ENCODE measurements around a stretch of chr10.

DNA sequence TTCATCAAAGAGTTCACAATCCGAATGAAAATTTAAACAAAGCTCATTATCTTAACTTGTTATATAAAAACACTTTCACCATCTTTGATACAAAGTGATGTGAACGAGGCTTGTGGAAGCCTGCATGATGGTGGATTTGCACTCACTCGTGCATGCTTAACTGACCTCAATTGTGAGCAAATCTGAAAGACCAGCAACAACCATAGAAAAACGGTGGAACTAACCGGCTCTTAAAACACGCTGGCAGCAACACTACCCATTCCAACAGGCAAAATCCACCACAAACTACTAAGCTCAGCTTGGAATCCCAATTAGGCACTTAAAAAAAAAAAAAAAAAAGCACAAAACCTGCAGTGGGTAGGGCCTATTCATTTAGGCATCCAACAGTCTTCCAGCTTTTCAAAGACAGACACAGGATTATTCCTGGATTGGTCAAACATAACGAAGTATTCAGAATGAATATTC, 1.9 kb downstream of the GDI2 start:
- RRBS, result no CpG with 5 or more reads among the region's 7 CpGs

GRCh38 chr10:5895471-5896243, 5.6 kb downstream of the FBH1 start:
- RRBS, result no CpG with 5 or more reads among the region's 13 CpGs

DNA sequence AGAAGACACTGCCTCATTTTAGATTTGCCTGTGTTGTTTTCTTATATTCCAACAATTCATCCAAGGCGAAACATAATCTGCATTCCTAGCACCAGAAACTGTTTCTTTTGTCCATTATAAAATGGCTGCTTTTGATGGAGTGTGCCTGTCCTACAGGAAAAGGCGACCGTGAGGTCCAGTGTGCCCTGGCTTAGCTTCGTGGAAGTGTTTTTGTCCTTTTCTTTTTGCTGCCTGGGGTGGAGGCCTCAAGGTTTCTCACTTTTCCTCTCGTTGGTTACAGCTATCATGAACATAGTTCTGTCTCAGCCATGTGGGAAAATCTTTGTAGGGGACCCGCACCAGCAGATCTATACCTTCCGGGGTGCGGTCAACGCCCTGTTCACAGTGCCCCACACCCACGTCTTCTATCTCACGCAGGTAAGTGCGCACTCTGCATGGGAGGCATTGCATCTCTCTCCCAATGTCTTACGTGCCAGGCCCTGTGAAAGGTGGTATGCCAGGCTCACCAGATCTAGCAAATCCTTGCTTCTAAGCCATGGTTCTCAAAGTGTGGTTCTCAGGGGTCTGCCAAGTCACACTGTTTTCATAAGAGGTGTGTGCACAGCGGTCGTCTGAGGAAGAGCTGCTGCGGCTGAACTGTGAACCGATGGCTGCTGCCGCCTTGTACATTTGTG, 28.2 kb downstream of the FBH1 start:
- RRBS, result no CpG with 5 or more reads among the region's 18 CpGs

DNA sequence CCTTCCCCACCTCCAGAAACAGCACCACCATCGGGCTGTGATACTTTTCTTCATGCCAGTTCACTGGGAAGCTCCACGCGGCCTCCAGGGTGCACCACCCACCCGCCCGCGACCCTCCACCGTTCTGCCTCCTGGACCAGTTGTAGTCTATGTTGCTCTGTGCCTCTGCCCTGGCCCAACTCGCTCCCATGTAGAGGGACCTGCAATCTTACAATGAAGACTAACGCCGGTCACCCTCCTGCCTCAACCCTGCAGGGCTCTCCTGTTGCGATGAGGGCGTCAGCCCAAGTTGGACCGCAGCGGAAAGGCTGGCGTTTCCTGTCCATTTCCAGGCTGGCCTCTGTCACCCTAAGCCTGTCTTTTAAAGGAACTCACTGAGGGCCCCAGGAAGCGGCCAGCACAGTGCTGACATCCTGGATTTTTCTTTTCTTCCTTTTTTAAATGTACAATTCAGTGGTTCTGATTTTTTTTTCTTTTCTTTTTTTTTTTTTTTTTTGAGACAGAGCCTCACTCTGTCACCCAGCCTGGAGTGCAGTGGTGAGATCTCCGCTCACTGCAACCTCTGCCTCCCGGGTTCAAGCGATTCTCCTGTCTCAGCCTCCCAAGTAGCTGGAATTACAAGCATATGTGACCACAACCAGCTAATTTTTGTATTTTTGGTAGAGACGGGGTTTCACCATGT, 34.7 kb downstream of the IL15RA start:
- RRBS, result no CpG with 5 or more reads among the region's 20 CpGs

DNA sequence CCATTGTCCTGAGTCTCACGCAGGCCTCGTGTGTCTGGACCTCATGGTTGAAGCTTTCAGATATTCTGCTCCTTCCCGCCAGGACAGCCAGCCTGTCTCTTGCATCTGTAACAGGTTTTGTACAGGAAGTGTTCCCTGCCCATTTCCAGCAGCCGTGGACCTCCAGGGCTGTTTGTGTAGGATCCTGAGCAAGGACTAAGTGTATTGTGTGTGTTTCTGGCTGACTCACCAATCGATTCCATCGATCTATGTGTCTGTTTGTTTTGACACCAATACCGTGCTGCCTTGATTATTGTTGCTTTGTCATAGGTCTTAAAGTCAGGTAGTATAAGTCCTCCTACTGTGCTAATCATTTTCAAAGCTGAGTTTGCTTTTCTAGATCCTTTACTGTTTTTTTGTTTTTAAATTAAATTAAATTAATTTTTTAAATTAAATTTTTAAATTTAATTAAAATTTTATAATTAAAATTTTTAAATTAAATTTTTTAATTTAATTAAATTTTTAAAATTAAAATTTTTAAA, 8.5 kb downstream of the IL15RA start:
- RRBS, result no CpG with 5 or more reads among the region's 7 CpGs

DNA sequence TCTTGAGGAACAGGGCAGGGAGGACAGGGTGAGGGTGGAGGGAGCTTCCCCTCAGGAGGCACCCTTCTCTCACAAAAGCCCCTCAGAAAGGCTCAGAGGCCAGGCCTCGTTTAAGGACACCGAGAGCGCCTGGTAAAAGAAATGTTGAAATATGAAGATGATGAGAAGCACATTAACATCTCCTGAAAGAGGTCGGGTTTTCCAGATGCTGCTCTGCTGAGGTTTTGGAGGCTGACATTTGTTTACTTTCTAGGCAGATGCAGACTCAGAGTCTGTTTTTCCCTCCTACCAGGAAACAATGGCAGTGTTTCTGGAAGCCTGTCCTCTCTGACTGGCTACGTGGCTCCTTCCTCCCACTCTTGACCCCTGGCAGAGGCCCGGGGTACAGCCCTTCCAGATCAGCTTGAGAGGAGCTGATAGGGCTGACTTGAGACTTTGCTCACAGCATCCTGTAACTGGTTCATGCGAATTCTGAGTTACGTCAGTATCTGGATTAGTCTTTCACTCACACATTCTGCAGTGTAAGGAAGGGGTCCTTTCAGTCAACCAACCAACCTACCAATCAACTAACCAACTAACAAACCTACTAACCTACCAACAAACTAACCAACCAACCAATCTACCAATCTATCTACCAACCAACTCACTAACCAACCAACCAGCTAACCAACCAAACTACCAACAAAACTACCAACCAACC, 41.1 kb upstream of the IL15RA start:
- RRBS, result no CpG with 5 or more reads among the region's 8 CpGs

GRCh38 chr10:6143500-6143928, 54.7 kb downstream of the RBM17 start:
- RRBS, result no CpG with 5 or more reads among the region's 11 CpGs

DNA sequence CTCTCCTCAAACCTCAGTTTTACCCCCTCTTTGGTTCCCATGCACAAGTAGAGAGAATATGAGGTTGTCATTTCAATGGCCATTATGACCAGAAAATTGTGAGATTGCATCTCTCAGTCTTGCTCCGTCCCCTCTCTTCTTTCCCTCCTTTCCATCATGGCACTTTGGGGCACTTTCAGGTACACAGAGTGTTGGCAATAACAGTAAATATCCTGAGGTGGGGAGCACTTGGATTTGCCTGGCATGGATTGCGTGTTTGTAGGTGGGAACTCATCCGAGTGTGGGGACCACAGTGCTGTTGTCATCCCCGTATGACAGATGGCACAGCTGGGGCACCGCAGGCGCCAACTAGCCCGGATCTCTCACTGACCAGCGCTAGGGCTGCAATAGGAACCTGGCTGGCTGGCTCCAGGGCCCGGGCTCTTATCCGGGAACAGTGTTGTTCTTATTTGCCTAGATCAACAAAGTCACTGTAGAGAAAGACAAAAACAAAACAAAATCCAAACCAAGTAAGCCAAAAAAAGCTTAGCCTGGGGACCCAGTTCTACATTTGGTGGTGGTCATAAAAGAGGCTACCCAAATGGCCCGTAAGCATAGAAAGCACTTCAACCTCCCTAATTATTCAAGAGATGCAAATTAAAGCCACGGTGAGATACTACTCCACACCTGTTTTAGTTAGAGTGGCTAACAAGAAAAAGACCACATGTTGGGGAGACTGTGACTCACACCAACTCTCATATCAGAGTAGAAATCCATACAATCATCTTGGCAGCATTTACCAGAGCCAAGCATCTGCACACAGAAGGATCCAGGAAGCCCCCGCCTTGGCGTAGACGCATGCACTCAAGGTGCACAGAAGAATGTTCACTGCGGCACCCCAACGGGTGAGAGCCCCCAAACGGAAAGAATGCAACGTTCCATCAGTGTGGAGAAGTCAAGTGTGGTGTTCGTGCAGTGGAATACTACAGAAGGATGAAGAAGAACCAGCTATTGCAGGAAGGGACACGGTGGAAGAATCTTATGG, 27.3 kb upstream of the PFKFB3 start:
- RRBS, result 81% methylated on average over 3 of the region's 21 CpGs

DNA sequence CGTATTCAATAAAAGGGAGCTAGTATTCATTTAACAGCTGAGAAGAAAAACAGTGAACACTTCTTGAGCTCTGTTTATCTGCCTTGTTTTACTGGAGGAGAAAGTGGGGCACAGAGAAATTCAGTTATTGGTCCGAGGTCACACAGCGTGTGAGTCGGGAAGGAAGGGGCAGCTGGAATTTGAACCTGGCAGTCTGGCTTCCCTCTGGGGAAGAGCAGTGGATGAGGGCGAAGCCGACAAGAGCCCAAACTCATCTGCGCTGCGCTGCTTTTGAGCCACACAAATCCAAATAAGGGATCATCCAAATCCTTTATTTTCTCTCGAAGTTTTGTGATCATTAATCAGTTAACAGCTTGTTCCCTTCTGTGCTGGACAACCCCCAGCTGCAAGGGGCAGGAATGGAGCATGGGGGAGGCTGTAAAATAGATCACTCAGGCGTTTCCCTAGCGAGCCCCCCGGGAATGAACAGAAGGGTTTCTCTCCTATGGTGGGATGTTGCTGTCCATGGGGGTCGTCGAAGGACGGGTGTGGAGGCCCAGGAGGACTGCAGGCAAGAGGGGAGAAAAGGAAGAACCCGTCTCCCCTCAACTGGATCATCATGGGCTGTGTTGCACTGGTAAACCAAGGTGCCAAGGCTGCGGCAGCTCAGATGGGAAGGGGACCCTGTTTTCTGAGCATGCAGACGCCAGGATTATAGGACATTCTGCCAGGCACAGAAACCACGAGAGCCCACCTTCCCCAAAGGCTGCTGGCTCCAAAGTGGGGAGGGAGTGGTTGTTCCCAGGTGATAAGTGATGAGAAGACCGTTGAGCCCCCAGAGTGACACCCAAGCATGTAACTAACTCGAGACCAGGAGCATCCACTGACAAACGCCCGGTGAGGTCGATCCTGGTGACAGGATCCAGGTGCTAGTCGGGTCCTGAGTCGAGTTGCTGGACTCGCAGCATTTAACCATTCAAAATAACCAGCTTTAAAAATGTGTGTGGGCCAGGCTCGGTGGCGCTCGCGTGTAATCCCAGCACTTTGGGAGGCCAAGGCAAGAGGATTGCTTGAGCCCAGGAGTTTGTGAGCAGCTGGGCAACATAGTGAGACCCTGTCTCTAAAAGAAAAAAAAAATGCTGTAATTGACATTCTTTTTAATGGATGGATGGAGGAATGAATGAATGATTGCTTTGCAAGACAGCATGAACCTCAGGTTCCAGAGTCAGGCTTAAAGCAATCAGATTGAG, 23.2 kb upstream of the PFKFB3 start:
- RRBS, result no CpG with 5 or more reads among the region's 31 CpGs

- RRBS, result 4% methylated on average over 21 of the region's 68 CpGs
These were observed 1.2 kb upstream of the PFKFB3 start for GRCh38 chr10:6201407-6202135.

DNA sequence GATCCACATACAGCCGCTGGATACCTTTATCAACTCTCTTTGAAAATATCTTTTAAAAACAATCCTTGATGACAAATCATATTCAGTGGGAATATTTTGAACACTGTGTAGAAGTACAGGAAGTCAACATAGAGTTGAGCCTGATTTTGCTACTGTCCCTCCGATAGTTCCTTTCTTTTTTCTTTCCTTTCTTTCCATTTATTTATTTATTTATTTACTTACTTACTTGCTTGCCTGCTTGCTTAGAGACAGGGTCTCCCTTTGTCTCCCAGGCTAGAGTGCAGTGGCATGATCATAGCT, 17.1 kb downstream of the PFKFB3 start:
- RRBS, result no CpG with 5 or more reads among the region's 2 CpGs

DNA sequence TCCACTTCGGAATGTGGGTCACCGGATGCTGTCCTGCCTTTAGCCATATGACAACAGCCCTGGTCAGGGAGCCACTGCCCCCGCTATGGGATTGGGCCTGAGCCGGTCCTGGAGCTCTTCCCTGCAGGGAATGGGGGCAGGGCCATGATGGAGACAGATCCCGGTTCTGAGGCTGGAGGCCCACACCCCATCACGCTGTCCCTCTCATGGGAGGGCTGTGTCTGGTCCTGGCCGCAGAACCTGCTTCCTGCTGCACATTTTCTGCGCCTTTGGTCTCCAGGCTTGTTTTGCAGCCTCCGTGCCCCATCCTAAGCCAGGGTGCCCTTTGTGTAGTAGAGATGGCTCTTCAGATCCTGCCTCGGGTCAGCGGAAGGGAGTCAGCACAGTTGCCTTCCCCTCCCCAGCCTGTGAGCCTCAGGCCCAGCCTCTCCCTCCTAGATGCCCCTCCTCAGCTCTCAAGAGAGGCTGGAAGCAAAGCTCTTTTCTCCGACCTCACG, 22.7 kb downstream of the PFKFB3 start:
- RRBS, result 90% methylated on average over 4 of the region's 13 CpGs

DNA sequence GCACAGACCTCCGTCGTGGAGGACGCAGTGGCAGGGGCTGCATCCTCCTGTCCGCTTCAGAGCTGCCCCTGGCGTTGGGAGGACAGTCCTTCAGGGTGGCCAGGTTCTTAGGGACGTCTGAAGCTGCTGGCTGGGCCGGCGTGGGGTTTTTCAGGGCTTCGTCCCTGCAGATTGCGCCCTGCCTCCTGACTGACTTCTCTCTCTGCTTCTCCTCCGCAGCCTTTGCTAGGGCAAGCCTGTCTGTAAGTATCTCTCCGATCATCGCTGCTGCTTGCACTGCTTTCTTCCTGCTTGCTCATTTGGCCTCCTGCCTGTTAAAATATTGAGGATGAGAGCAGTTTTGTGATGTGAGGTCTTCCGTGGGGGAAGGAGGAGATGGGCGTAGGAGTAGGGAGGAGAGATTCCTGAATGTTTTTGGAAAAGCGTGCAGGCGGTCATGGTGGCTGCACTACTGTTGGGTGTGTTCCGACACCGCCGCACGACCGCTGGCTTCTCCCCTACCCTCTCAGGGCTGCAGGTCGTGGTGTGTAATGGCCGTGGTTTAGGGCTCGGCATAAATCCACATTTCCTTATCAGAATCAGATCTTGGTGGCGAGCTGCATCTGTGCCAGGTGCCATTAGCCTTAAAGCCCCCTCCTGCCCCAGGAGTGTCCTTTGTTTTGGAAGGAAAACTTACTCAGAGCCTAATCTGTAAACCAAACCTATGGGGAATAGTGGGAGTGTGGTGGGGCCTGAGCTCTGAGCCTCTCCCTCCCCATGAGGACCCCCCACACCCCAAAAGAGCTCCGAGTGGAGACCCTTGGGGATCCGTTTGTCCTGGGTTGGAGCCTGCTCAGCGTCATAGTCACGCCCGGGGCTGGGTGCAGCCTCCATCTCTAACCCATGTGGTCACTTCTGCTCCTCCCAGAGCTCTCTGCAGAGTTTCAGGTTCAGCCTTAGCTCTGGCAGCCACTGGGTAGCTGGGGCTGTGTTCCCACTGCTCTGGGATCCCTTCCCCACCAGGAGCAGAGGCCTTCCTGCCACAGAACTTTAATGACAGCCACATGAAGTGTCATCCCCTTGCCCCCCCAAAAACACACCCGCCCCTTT, 25.6 kb downstream of the PFKFB3 start:
- RRBS, result no CpG with 5 or more reads among the region's 32 CpGs

DNA sequence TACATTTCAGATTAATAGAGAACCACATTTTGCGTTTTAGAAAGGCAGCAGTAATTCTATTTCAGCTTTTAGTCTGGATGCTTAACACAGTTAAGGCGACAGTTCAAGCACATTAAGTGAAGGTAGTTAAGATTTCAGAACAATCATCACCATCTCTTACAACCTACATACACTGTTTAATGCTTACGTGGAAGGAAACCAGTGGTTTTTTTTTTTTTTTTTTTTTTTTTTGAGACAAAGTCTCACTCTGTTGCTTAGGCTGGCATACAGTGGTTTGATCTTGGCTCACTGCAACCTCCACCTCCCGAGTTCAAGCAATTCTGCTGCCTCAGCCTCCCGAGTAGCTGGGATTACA, 89.0 kb downstream of the PFKFB3 start:
- RRBS, result no CpG with 5 or more reads among the region's 5 CpGs

DNA sequence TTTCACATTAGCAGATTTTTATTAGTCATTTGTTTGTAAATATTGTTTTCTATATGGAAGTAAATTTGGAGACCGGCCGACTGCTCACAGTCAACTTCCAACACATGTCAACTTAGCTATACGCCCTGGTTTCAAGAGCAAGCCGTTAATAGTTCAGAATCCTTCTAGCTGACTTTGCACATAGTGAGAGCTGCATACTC, 109.8 kb downstream of the PFKFB3 start:
- RRBS, result no CpG with 5 or more reads among the region's 4 CpGs

DNA sequence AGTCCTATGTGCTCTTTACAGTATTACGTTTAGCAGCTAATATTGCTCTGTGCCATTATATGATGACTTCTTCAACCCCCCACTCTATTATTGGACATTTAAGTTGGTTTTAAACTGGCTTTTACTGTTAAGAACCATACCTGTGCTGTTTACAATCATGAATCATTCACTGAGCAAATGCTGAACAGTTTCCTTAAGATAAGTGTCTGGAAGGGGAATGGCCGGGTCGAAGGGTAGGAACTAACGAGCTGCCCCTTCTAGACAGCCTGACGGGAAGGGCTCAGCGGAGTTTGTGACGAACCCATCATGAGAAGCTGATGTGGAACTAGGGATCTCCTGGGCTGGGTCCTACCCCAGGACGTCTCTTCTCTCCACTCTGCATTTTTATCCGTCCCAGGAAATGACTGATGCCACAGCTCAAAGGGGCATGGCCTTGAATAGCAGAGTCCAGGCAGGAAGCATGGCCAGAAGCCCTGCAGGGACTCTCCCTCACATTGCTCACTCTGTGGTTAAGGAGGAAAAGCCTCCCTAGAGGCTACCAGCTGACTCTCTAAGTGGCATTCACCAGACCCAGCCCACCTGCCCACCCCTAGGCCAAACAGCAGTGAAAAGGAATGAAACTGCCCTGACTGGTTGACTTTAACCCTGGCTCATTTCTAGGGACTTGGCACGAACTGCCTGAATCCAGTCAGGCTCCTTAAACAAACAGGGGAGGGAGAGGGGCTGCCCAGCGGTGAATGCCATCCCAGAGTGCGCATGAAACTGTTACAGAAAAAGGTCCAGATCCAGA, 112.0 kb downstream of the PFKFB3 start:
- RRBS, result no CpG with 5 or more reads among the region's 12 CpGs

DNA sequence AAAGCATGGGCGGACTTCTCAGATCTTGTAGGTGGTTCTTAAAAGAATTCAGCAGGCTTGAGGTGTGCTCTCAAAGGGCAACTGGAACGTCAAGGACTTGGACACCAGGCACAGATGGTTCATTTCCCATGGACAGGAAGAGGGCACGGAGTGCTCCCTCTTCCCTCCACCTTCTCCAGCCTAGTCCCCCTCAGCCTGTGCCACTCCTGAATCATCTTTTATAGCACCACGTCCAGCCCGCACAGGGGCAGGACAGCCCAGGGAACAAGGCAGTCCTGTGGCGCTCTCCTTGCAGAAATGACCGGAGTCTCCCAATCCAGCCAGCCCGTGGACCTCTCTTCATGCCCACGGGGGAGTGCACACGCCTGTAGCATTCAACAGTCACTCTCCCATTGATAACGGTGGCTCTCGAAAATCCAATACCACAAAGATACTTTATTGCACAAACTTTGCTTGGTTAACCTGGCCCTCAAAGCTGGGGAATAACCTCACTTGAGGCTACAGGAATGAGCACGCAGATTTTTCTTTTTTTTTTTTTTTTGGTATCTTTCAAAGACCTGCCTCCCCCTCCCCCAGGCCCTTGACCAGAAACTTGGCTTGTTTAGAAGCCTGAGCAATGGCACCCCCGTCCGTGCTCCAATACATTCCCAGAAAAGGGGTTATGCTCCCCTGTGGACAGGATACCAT, 808 bp downstream of the PRKCQ start:
- RRBS, result no CpG with 5 or more reads among the region's 15 CpGs

DNA sequence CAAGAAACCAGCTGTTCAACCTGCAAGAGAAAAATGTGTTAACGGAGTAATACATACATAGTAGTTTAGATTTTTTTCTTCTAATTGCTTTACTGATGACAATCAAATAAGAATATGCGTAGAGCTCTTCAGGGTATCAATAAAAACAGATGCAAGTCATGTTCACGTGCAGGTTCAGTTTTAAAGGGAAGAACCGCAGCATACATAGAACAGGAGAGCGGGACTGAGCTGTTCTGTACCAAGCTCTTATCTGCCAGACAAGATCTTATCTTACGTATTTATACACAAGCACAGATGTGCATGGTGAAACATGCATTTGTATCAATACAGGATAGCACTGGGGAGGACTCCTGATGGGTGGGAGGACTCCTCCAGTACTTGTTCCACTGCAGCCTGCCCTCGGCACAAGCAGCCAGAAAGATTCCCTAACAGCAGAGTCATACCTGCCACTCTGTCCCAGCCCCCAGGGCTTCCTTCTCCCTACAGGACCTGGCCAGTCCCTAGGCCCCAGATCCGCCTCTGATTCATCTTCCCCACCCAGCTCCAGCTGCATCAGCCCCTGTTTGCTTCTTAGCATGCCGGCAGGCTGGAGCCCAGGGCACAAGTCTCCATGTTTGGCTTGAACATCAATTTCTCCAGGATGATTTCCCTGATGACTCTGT, 13.1 kb upstream of the PRKCQ start:
- RRBS, result no CpG with 5 or more reads among the region's 9 CpGs

GRCh38 chr10:7696511-7697005, 6.6 kb upstream of the ITIH2 start:
- RRBS, result no CpG with 5 or more reads among the region's 7 CpGs

DNA sequence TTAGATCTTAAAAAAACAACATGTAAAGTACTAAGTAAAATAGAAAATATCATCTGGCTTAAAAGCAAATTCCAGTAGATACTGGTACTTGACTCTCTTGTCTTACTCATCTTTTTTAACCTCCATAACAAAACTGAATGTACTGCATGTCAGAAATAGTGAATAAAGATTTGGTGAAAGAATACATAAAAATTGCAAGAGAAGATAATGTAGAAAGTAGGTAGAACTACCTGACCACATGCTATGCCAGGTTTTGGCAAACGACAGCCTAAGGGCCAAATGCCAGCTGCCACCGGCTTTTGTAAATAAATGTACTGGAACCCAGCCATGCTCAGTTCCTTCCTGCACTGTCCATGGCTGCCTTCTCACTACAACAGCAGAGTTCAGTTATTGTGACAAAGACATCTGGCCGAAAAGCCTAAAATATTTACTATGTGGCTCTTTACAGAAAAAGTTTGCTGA, 14.0 kb downstream of the KIN start:
- RRBS, result no CpG with 5 or more reads among the region's 3 CpGs